ENCODE measurements around a stretch of chr17.

DNA sequence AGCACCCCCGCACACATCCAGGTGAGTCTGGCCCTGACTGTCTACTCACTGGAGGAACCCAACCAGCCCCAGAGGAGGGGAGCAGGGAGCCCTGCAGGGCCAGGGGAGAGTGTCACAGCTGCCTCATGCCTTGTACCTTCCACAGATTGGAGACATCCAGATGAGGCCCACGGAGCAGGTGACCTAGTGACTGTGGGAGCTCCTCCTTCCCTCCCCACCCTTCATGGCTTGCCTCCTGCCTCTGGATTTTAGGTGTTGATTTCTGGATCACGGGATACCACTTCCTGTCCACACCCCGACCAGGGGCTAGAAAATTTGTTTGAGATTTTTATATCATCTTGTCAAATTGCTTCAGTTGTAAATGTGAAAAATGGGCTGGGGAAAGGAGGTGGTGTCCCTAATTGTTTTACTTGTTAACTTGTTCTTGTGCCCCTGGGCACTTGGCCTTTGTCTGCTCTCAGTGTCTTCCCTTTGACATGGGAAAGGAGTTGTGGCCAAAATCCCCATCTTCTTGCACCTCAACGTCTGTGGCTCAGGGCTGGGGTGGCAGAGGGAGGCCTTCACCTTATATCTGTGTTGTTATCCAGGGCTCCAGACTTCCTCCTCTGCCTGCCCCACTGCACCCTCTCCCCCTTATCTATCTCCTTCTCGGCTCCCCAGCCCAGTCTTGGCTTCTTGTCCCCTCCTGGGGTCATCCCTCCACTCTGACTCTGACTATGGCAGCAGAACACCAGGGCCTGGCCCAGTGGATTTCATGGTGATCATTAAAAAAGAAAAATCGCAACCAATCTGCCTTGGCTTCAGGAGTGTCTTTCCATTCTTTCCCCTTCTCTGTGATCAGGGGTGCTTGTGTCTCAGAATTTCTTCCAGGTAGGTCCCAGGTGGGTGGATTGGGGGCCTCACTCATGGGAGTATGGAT is 1.1 kb upstream of the MRM1 start:
- RAMPAGE, long total RNA, result no peak
- RRBS, result no CpG with 5 or more reads among the region's 7 CpGs

- RAMPAGE, long total RNA, result no peak
- RRBS, result no CpG with 5 or more reads among the region's 7 CpGs
Observed at GRCh38 chr17:36721403-36721986, 120.1 kb downstream of the MRM1 start.

- RAMPAGE, long total RNA, result no peak
- RRBS, result no CpG with 5 or more reads among the region's 10 CpGs
Observed at GRCh38 chr17:37299351-37300225, 76.2 kb upstream of the C17orf78 start.

DNA sequence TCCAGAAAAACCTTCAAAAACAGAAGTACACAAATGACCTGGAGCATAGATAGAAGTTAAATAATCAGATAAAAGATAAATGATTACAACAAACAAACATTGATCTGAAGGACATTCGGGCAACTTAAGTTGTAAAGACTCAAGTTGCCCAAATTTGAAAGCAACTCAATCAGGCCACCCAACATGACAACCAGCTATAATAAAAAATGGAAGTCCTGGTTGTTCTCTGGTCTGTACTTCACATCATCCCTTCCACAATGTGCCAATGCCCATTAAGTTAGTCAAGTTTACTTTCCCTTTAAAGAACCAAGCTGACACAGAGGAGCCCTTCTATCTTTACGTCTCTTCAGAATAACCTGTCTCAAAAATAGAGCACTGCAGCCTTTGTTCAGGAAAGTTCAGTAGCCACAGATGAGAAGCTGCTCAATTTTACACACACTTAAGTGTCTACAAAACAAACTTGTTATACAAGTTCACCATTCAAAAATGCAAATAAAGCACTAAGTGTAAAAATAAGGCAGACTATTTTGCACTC is 75.1 kb upstream of the C17orf78 start:
- RAMPAGE, long total RNA, result no peak
- RRBS, result no CpG with 5 or more reads among the region's 2 CpGs

DNA sequence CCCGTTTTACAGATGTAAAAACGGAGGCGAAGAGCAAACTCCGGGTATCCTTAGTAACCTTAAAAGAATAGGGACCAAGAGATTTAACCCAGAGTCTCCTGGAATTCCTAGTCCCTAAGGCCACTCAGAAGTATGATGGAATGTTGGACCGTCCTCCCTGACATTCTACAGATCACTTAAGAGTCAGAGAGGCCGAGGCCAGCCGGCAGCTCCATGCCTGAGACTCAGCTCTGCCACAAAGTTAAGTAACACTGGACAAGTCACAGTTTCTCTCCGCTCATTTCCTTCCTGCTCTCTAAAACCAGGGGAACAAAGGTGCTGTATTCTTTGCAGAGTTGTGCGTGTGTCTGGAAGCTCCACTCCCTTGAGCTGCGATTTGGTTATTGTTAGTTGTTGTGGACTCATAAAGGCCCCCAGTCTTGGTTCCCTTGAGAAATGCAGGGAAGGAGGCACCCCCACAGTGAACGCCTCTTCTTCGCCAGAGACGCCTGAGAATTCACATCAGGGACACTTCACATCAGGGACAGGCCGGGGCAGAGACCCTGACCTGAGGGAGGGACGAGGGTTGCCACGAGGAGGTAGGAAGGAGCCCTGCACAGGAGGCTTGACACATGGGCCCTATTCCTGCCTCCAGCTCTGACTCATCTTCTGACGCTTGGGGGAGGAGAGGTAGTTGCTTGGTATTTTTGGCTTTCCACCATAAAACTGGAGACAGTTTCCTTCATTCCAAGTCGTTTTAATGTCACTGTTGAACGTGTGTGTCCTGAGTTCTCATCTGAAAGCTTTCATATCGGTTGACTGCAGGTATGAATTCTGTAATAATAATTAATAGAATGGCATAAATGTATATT is 1.4 kb downstream of the DUSP14 start:
- RAMPAGE, long total RNA, result no peak
- RRBS, result no CpG with 5 or more reads among the region's 20 CpGs

- RAMPAGE, long total RNA, result no peak
- RRBS, result no CpG with 5 or more reads among the region's 9 CpGs
Observed at GRCh38 chr17:37683469-37684013, 40.3 kb upstream of the DDX52 start.

DNA sequence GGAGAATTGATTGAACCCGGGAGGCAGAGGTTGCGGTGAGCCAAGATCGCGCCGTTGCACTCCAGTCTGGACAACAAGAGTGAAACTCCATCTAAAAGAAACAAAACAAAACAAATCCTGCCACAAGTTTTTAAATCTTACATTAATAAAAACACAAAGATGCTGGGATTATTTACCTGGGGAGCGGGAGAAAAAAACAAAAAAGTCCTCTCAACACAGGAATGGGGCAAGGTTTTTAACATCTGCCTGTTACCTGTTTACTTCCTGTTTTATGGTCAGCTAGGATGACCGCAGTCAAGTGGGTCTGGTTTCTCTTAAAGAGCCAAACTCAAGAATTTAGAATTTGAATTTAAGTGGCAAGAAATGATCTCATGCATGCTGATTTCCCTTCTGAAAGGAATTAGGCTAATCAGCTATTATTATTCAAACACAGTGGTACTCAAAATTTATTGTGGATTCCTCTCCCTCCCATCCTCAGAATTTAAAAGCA is 39.7 kb upstream of the TBC1D3K start:
- RAMPAGE, long total RNA, result no peak
- RRBS, result no CpG with 5 or more reads among the region's 7 CpGs

GRCh38 chr17:38326884-38327375 is 16.8 kb downstream of the GPR179 start:
- RAMPAGE, long total RNA, result no peak
- RRBS, result no CpG with 5 or more reads among the region's 3 CpGs

GRCh38 chr17:38417349-38417997 is 10.8 kb upstream of the ARHGAP23 start:
- RAMPAGE, long total RNA, result no peak
- RRBS, result no CpG with 5 or more reads among the region's 11 CpGs

- RAMPAGE, long total RNA, result no peak
- RRBS, result no CpG with 5 or more reads among the region's 4 CpGs
Observed at GRCh38 chr17:38465645-38465802, 37.3 kb downstream of the ARHGAP23 start.

DNA sequence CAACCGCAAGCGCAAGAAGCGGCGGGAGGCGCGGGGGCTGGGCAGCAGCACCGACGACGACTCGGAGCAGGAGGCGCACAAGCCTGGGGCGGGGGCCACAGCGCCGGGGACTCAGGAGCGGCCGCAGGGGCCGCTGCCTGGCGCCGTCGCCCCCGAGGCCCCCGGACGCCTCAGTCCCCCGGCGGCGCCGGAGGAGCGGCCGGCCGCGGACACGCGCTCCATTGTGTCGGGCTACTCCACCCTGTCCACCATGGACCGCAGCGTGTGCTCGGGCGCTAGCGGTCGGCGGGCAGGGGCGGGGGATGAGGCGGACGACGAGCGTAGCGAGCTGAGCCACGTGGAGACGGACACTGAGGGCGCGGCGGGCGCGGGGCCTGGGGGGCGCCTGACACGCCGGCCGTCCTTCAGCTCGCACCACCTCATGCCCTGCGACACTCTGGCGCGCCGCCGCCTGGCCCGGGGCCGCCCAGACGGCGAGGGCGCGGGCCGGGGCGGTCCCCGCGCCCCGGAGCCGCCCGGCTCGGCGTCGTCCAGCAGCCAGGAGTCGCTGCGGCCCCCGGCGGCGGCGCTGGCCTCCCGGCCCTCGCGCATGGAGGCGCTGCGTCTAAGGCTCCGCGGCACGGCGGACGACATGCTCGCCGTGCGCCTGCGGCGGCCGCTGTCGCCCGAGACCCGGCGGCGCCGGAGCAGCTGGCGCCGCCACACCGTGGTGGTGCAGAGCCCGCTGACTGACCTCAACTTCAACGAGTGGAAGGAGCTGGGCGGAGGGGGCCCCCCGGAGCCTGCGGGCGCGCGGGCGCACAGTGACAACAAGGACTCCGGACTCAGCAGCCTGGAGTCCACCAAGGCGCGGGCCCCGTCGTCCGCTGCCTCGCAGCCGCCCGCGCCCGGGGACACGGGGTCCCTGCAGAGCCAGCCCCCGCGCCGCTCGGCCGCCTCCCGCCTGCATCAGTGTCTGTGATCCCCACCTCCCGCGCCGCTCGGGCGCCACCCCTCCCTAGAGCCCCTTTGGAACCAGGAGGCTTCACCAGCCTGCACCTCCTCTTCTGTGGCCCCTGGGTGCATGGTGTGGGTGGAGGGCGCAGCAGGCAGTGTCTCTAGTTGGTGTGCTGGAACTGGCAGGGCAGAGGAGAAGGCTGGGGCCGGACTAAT is 82.1 kb downstream of the ARHGAP23 start:
- RAMPAGE, long total RNA, result no peak
- RRBS, result no CpG with 5 or more reads among the region's 145 CpGs

GRCh38 chr17:38609018-38609863 is 3.5 kb upstream of the SRCIN1 start:
- RAMPAGE, long total RNA, result no peak
- RRBS, result no CpG with 5 or more reads among the region's 10 CpGs

DNA sequence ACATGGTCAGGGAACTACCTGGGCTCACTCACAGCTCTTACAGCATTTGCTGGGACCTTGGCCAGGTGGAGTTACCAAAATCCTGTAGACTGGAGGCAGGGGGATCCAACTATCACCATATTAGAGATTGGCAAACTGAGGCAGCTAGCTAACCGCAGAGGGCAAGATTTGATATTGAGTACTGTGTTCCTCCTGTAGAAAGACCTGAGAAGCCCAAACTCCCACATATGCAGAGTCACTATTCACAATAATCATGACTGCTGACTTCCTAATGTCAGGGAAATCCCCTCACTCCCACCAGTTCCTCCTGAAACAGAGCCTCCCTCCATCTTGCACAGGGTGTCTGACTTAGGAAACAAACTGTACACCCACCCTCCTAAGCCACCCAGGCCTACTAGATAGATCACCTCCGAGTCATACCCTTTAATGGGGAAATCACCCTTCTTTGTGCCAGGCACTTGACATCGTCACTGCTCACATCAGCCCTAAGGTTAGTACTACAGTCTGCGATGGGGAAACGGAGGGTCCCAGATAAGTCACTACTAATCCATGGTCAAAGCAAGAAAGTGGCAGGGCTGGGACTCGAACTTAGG is 3.7 kb upstream of the MLLT6 start:
- RAMPAGE, long total RNA, result no peak
- RRBS, result no CpG with 5 or more reads among the region's 6 CpGs

DNA sequence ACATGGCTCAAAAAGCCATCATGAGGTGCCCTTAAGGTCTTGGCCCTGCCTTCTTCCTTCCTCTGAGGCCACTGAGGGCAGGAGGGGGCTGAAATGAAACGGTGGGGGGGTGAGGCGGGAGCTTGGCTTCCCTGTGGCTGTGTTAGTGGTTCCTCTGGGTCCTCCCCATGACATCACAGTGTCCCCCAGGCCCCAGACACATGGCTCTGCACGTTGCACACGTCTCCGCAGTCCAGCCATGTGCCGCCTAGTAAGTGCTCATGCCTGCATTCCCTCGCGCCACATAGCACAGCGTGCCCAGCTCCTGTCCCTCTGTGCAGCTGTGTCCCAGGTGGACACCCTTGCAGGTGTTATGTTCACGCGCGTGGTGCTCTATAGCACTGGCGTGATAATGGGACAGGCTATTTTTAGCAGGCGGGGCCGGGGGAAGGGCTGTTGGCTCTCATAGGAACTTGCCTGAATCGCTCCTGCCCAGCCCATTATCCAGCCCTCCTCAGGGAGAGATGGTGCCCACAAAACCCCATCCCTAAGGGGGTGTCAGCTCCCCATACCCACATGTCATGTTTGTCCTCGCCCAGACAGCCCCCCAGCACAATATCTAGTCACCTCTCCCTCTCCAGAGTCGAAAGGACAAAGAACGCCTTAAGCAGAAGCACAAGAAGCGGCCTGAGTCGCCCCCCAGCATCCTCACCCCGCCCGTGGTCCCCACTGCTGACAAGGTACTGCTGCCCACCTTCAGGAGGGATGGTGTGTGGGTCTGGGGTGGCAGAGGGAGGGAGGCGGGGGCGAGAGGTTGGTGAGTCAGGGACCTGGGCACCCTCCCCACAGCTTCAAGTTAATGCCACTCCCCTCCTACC is 7.2 kb downstream of the MLLT6 start:
- RAMPAGE, long total RNA, result no peak
- RRBS, result no CpG with 5 or more reads among the region's 25 CpGs

GRCh38 chr17:38725872-38726738 is 4.0 kb upstream of the CISD3 start:
- RAMPAGE, long total RNA, result no peak
- RRBS, result no CpG with 5 or more reads among the region's 13 CpGs

DNA sequence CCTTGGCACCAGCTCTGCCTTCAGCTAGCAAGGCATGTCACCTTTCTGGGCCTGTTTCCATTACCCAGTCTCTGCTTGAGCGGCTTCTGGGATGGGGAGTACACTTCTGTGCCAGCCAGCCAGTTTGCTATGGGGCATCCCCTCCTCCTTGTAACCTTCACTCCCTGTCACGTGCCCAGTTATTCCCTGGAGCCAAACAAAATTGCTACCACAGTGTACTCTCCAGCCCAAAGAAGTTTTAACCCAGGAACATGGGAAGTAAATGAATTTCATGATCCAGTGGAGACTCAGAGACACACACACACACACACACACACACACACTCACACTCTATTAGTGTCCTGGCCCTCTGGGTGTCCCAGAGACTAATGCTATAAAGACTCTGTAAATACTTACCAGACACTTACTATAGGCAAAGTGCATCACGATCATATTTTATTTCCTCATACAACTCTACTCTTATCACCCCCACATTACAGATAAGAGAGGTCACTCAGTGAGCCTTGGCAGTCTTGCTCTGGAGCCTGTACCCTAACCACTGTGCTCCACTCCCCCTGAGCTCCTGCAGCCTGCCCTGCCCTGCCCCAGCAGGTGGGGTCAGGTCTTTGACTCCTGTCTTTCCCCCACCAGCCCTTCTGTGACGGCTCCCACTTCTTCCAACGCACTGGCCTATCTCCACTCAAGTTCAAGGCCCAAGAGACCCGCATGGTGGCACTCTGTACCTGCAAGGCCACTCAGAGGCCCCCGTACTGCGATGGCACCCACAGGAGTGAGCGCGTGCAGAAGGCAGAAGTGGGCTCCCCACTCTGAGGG is 2.7 kb downstream of the CISD3 start:
- RAMPAGE, long total RNA, result no peak
- RRBS, result no CpG with 5 or more reads among the region's 10 CpGs

DNA sequence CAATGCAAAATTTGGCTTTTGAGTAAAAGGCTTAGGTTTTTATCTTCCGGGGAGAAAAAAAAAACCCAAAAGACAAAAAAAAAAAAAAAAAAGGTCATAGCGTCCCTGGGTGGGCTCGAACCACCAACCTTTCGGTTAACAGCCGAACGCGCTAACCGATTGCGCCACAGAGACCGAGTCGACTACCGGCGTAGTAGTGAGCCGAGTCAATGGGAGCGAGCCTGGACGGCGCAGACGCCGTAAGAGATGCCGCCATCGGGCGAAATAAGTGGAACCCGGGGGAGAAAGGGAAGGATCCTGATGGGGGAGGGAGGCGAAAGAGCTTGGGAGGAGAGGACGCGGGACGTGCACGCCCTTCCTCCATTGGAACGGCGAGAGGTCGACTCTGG is 866 bp upstream of the PSMB3 start:
- RAMPAGE, long total RNA, result no peak
- RRBS, result no CpG with 5 or more reads among the region's 31 CpGs

GRCh38 chr17:38848434-38849699 is 4.7 kb downstream of the RPL23 start:
- RAMPAGE, long total RNA, result no peak
- RRBS, result no CpG with 5 or more reads among the region's 21 CpGs

GRCh38 chr17:38849776-38850623 is 3.5 kb downstream of the RPL23 start:
- RAMPAGE, long total RNA, result no peak
- RRBS, result no CpG with 5 or more reads among the region's 12 CpGs

GRCh38 chr17:38884918-38885505 is 15.2 kb downstream of the LASP1 start:
- RAMPAGE, long total RNA, result no peak
- RRBS, result no CpG with 5 or more reads among the region's 11 CpGs

Data from kidney epithelial cell (primary cell).